Measurements from ENCODE around the genes CGB2, CGB1 and PTH2.

DNA sequence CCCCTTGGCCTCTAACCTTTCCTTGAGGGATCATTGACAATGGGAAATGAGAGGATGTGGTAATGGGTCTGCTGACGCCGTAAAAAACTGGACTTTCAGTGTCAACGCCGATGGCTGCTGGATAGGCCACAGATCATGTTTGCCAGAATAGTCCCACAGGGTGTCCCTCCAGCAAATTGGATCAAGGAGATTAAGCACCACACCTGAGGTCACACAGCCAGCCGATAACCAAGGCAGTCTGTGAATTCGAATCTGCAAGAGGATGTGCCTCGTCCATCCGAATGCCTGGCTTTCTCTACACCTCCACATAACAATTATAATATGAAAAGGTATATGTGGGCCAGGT lies 17.5 kb downstream of the BCAT2 start:
- PRO-cap: no peak

DNA sequence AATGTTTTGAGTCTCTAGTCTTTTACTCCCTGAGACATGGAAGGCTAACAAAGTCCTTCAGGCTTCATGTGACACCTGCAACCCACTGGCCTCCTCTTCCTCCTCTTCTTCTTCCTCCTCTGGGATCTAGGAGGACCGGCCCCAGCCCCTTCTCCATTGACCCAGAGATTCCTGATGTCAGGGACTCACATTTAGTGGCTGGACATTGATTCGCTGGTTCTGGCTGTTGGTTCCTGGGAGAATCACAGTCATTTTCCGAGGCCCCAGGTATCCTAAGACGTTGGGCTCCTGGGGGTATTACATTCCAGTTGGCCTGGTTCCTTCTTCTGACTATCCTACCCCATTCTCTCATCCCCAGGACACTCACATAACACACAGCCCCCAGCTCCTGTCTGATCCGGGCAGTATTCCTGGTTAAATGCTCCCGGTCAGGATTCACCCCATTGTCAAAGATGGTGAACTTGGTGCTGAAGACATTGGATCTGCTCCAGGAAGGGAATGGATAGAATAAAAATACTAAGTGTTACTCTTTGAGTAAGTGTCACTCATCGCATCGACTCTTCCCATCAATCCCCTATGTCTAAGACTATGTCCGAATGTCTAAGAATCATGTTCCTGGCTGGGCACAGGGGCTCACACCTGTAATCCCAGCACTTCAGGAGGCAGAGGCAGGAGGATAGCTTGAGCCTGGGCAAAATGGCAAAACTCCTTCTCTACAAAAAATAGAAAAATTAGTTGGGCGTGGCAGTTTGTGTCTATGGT lies 11.5 kb downstream of the PPP1R15A start:
- PRO-cap: no peak

DNA sequence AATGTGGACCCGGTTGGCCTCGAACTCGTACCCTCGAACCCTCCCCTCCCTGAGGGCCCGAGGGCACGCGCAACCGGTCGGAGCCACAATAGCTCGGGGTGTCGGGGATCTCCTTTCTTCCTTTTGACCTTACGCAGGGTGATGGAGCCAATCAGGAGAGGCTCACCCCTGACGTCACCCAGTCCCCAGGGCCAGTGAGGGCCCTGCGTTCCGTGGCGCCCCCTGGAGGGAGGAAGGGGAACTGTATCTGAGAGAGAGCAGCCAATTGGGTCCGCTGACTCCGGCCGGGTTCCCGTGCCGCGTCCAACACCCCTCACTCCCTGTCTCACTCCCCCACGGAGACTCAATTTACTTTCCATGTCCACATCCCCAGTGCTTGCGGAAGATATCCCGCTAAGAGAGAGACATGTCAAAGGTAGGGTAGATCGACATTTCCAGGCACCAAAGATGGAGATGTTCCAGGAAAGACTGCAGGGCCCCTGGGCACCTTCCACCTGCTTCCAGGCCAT lies at the start of gene CGB2:
Gene CGB2, plus strand, starts transcription at position 201 of the 509 bp plus-strand sequence.
- PRO-cap: no peak

- PRO-cap: no peak
These were observed at the start of gene CGB1 for GRCh38 chr19:49036688-49037173. Gene CGB1 (minus strand): TSS chr19:49036895.

GRCh38 chr19:49129758-49130144 lies 10.4 kb downstream of the PPFIA3 start:
- PRO-cap: no peak

DNA sequence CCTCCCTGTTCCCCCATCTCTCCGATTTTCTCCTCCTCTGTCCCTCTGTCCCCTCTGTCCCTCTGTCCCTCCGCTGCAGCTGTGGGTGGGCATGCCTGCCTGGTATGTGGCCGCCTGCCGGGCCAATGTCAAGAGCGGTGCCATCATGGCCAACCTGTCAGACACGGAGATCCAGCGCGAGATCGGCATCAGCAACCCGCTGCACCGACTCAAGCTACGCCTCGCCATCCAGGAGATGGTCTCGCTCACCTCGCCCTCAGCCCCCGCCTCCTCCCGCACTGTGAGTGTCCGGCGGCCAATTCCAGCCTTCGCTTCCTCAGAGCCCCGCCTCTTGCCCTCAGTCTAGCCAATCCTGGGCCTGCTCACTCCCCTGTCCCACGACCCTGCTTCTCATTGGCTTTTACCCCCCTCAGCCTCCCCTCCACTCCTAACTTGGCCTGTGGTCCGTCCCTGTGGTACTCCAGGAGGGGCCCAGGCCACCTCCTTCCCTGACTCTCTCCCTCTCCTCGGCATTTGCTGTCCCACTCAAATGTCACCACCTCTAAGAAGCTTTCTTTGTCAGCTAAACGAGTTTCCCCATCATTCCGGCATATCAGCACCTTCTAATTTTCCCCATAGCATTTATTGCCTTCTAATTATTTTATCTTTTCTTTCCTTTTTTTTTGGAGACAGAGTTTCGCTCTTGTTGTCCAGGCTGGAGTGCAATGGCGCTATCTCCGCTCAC lies 12.3 kb downstream of the HRC start:
- PRO-cap: bidirectional peak, plus-strand start at position 463 of the sequence, minus-strand start at position 280 of the sequence

- PRO-cap: unidirectional peak, plus-strand start at chr19:49212234
These were observed 54.4 kb downstream of the TRPM4 start for GRCh38 chr19:49211789-49212521.

GRCh38 chr19:49422234-49422881 lies 883 bp downstream of the PTH2 start:
- PRO-cap: no peak

- PRO-cap: no peak
These were observed 97 bp downstream of the PTH2 start for GRCh38 chr19:49423267-49423421.

DNA sequence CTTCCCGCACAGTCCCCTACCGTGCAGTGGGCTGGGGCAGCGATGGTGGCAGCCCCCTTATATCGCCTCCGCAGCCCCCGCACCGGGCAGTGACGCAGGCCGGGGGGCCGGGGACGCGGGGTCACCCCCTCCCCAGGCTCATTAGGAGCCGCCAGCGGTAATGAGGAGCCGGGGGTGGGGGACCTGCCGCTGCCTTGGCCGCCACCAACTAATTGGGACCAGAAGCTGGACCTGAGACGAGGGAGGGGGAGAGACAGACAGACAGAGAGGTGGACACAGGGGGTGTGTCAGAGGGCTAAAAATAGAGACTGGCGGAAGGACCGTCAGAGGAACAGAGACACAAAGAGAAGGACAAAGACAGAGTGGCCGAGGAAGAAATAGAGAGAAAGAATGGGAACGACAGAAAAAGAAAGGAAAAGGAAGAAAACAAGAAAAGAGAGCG lies at the start of gene PTH2:
Gene PTH2, minus strand, starts transcription at position 20 of the 442 bp plus-strand sequence.
- PRO-cap: no peak

DNA sequence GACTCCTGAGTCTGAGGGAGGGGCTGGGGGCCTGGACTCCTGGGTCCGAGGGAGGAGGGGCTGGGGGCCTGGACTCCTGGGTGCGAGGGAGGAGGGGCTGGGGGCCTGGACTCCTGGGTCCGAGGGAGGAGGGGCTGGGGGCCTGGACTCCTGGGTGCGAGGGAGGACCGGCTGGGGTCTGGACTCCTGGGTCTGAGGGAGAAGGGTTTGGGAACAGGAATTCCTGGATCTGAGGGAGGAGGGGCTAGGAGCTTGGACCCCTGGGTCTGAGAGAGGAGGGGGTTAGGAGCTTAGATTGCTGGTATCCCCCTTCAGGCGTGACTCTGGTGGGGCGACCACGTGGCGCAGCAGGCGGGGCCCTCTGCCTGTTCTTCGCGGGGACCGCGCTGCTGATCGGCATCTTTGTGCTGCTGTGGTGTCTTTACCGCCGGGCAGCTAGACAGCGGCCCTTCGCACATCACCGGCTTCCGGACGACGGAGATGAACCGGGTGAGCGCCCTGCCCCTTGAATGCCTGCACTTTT lies 2.5 kb downstream of the GFY start:
- PRO-cap: no peak

GRCh38 chr19:49455767-49456306 lies 2.8 kb downstream of the ALDH16A1 start:
- PRO-cap: bidirectional peak, plus-strand start at chr19:49456108, minus-strand start at chr19:49455860

DNA sequence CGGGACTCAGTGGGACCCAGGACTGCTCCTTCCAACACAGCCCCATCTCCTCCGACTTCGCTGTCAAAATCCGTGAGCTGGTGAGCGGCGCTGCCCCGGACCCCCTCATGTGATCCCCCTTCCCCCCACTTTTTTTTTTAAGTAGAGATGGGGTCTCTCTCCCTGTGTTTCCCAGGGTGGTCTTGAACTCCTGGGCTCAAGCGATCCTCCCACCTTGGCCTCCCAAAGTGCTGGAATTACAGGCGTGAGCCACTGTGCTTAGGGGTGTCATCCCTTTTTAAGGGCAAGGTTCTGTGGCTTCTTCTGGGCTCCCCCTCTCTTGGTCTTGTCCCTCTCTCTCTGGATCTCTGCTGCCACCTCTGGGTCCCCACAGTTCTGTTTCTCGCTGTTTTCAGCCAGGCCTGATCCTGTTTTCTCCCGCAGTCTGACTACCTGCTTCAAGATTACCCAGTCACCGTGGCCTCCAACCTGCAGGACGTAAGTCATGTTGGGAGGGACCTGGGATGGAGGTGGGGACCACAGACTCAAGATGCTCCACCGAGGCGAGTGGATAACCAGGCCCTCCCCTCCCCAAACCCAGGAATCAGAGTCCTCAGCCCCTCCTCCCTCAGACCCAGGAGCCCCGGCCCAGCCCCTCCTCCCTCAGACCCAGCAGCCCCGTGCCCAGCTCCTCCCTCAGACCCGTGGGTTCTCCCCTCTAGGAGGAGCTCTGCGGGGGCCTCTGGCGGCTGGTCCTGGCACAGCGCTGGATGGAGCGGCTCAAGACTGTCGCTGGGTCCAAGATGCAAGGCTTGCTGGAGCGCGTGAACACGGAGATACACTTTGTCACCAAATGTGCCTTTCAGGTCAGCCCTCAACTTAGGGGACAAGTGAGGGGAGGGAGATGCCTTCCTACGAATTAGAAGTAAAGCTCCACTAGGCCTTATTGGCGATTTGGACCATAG lies 2.0 kb downstream of the FLT3LG start:
- PRO-cap: unidirectional peak, minus-strand start at position 384 of the sequence; unidirectional peak, minus-strand start at position 693 of the sequence

DNA sequence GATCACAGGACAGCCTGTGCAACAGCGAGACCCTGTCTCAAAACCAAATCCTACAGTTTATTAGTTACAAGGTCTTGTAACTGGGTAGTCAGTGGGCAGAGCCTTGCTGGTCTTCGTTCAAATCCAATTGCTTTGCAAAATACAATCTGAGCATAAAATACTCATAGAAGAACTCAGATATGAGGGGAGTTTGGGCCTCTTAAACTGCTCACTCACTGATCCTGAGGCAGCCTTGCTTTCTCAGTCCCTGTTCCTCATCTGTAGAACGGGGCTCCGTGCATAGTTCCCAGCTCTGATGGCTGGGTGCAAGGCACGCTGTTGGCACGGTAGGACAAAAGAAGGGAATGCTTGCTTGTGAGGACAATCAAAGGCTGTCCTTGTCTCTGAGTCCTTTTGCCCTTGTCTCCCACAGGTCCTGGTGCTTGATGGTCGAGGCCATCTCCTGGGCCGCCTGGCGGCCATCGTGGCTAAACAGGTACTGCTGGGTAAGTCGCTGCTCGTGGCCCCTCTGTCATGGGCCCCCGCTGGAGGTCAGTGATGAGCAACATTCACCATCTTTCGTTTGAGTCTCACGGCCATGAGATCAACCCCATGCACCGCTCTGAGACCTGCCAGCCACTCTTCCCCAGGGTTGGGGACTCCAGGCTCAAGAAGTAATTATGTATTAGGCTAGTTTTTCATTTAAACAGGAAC lies 2.2 kb downstream of the RPL13A start:
- PRO-cap: no peak

GRCh38 chr19:49496595-49496930 lies 329 bp downstream of the RPS11 start:
- PRO-cap: no peak

DNA sequence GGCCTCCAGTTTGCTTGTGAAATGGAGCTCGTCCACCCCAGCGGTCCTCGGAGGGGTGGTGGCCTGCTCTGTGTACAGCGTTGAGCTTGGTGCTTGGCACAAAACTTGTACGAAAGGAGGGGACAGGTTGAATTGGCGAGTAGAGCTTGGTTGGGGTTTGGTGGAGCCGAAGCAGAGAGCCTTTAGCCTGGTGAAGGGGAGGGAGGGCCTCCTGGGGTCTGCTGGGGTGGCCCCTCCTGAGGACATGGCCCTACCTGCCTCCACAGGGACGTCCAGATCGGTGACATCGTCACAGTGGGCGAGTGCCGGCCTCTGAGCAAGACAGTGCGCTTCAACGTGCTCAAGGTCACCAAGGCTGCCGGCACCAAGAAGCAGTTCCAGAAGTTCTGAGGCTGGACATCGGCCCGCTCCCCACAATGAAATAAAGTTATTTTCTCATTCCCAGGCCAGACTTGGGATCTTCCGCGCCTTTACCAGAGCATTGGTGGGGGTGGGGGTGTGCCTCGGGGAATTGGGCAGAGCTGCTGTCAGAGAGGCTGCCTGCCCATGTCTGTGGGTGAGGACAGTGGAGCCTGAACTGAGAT lies 3.1 kb downstream of the RPS11 start:
- PRO-cap: no peak

GRCh38 chr19:49631202-49632197 lies 8.4 kb downstream of the RRAS start:
- PRO-cap: no peak

DNA sequence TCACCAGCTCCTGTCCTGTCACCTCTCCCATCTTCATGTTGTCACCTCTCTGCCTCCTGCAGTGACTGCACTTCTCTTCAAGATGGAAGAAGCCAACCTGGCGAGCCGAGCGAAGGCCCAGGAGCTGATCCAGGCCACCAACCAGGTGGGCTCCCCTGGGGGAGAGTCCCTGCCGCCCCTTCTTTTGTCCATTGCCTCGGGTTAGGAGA lies 11.5 kb downstream of the IRF3 start:
- PRO-cap: no peak

DNA sequence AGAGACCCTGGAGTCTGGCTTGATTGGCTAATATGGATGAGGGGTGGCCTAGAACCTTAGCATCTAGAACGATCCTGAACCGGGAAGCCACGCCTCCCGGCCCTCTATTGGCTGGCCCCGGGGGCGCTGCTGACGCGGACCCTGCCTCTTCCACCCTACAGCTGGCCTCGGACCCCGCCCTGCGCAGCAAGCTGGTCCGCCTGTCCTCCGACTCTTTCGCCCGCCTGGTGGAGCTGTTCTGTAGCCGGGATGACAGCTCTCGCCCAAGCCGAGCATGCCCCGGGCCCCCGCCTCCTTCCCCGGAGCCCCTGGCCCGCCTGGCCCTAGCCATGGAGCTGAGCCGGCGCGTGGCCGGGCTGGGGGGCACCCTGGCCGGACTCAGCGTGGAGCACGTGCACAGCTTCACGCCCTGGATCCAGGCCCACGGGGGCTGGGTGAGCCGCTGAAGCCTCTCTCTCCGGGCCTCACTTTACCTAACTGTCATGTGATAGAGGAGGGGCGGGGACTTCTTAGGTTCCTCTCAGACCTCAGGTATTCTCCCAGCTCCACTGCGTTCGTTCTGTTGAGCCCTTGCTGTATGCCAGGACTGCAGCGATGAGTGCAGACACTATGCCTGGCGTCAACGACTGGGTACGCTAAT lies 4.4 kb downstream of the BCL2L12 start:
- PRO-cap: no peak

DNA sequence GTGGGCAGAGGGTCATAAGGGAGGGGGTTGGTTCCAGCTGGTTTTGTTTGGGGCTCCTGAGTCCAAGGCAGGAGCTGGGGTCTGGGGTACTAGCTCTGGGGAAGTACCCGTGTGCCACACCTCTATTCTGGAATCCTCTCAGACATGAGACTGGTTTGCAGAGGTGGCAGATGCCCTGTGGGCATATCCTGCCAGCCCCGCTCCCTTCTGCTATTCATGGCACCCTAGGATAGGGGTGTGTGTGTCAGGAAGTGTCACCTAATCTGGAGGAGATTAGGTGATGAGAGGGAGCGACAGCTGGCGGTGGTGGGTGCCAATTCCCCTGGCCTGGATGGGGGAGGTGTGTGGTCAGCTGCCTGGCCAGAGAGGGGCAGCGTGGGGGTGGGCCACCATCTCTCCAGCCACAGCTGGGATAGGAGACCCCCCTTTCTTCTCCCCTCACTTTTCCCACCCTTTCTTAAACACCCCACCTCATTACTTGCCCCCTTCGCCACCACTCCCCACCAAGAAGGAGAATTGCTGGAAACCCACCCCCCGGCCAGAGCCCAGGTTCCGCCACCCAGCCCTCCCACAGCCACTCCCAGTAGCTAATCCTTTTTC lies 2.3 kb downstream of the PRMT1 start:
- PRO-cap: no peak